Neural progenitor cell (in vitro differentiated cells): ENCODE measurements around the gene SSR3.

GRCh38 chr3:156160596-156161038 lies 40.2 kb downstream of the KCNAB1 start:
- RAMPAGE, long total RNA, result no peak

- RAMPAGE, long total RNA, result no peak
These were observed 22.3 kb downstream of the SSR3 start for GRCh38 chr3:156532359-156533183.

DNA sequence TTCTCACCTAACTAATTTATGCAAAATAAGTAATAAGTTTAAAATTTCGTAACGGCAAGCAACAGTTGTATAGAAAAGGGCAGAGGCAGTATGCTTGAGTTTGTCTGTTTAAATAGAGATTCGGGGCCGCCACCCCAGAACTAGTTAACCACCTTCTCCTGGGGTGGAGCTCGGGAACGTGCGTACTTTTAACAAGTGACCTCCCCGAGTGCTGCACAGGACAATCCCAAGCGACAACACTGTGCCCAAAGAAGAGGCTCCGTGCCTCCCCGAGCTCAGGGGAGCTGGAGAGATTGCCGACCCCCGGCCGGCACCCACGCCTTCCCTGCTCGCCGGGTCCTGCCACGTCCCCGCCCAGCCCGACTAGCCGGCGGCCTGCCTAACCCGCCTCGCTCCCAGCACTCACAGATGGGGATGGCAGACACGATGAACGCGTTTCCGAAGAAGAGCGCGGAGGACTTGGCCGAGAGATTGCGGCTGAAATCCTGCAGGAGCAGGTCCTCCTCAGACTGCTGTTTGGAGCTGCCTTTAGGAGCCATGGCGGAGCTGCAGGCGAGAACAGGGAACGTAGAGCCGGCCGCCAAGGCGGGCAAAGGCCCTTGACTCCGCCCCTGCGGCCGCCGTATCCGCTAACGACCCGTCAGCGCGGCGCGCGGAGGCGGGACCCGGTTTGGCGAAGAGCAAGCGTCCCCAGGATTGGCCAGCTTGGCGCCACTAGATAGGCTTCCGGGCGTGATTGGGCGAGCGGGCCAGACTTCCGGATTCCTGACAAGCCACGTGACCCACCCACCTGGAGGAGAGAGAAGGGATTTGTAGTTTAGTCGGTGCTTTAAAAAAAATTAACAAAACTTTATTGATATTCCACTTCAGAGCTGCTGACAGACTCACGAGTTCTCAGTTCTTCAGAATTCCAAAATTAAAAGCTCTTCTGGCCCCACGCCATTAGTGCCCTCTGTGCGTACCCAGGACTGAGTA lies at the start of gene SSR3:
TSS of gene SSR3 (minus strand) at position 567 of the 975 bp plus-strand sequence.
- RAMPAGE, long total RNA, result start-site peak on the minus strand centred at position 556 of the sequence, 17 bp wide, 605 and 758 reads in 2 replicates

DNA sequence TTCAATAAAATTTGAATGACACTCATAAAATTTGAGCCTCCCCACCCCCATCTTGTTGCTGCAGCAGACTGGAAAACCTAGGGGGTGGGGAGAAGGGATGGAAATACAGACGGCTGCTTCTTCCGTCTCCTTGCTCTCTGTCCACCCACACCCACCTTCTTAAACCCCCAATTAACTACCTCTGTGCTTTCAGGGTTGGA lies 16.1 kb upstream of the TIPARP start:
- RAMPAGE, long total RNA, result no peak

- RAMPAGE, long total RNA, result no peak
These were observed 1.3 kb downstream of the TIPARP start for GRCh38 chr3:156675866-156675969.

GRCh38 chr3:156751230-156751879 lies 74.8 kb upstream of the LEKR1 start:
- RAMPAGE, long total RNA, result no peak

DNA sequence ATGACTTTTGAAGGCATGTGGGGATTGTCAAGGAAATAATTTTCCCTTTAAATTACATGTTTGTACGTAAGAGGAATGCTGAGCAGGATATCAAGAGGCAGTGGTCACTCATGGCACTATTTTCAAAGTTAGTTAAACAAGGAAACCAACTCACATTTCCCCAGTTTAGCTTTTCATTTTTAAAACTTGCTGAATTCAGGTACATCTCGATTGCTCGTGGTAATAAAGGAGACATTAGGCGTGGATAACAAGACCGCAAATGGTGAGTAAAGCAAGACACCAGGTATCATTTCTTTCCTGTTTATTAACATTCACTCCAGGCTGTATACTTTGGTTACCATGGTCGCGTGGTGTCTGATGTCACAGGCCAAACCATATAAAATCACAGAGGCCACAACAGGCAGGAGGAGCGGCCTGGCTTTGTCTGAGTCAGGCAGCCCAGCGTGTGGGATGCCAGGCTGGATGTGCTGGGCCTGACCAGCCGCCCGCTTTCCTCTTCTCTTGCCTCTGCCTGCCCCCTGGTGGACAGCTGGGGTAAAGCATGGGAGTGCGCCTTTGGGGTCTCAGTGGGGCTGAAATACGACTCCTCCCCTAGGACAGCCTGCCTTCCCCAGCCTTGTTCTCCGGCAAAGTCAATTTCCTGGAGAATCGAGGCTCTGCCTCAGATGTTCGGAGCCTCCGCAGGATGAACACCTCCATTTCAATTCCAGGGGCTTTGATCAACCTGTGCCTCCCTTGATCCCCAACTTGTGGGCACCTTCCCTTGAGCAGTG lies 78.4 kb downstream of the CCNL1 start:
- RAMPAGE, long total RNA, result no peak

GRCh38 chr3:157089459-157090383 lies 70.2 kb downstream of the CCNL1 start:
- RAMPAGE, long total RNA, result no peak

GRCh38 chr3:157091091-157091800 lies 68.7 kb downstream of the CCNL1 start:
- RAMPAGE, long total RNA, result no peak

GRCh38 chr3:157092078-157092865 lies 67.7 kb downstream of the CCNL1 start:
- RAMPAGE, long total RNA, result no peak

DNA sequence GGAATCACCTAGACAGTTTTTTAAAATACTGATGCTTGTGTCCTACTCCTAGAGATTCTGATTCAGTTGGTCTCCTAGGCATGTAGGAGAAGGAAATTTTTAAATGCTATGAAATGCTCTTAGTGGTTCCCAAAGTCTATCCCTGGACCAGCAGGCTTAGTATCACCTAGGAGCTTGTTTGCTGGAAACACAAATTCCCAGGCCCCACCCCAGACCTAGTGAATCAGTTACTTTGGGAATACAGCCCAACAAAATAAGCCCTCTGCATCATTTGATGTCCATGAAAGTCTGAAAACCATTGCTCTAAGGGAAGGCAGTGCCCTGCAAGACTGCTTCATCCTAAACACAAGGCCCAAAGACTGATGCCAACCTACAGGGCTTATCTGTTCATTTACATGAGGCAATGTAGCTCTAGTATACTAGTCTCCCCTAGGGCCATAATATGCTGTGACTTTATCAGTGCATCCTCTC lies 36.3 kb downstream of the CCNL1 start:
- RAMPAGE, long total RNA, result no peak

- RAMPAGE, long total RNA, result no peak
These were observed 23.1 kb downstream of the CCNL1 start for GRCh38 chr3:157136640-157137366.

- RAMPAGE, long total RNA, result no peak
These were observed 8.8 kb downstream of the CCNL1 start for GRCh38 chr3:157150901-157151739.

DNA sequence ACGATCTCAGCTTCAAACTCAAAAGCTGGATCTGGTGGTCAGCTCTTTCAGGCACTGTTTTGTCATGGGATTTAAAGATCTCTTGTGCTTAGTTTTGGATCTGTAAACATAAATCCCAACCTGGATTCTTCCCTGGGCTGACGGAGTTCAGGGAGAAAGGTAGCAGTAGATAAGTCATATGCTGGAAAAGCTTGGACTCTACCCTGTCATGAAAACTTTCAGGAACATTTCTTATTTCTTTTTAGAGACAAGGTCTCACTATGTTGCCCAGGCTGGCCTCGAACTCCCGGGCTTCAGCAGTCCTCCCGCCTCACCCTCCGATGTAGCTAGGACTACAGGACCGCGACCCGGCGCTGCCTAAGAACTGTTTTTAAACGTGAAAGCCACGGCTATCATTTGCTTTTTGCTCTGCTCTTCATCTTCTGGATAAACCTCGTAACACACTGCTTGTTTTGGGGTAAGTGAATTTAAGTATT lies 14.2 kb upstream of the CCNL1 start:
- RAMPAGE, long total RNA, result no peak

GRCh38 chr3:157176110-157176708 lies 16.3 kb upstream of the CCNL1 start:
- RAMPAGE, long total RNA, result no peak

DNA sequence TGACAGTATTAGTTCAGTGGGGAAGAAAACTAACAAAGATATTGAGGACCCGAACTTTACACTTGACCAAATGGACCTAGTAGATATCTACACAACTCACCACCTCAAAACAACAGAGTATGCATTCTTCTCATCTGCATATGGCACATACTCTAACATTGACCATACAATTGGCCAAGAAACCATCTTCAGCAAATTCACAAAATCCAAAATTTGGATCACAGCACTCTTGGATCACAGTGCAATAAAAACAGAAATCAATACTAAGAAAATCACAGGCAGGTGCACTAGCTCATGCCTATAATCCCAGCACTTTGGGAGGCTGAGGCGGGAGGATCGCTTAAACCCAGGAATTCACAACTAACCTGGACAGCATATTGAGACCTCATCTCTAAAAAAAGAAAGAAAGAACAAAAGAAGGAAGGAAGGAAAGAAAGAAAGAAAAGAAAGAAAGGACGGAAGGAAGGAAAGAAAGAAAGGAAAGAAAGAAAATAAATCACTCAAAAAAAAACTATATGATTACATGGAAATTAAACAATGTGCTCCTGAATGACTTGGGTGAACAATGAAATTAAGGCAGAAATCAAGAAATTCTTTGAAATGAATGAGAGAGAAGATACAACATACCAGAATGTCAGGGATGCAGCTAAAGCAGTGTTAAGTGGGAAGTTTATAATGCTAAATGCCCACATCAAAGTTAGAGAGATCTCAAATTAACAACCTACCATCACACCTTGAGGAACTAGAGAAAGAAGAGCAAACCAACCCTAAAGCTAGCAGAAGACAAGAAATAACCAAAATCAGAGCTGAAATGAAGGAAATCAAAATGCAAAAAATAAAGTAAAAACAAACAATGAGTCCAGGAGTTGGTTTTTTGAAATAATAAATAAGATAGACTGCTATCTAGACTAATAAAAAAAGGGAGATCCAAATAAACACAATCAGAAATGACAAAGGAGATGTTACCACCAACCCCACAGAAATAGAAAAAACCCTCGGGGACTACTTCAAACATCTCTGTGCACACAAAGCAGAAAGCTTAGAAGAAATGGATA lies 29.4 kb upstream of the CCNL1 start:
- RAMPAGE, long total RNA, result no peak

- RAMPAGE, long total RNA, result no peak
These were observed 22.9 kb upstream of the PTX3 start for GRCh38 chr3:157413793-157414089.

- RAMPAGE, long total RNA, result no peak
These were observed 23.7 kb downstream of the VEPH1 start for GRCh38 chr3:157479646-157479845.

GRCh38 chr3:157544831-157545039 lies 41.5 kb upstream of the VEPH1 start:
- RAMPAGE, long total RNA, result no peak

GRCh38 chr3:158634751-158635110 lies 9.6 kb upstream of the GFM1 start:
- RAMPAGE, long total RNA, result no peak